Measurements from ENCODE around the gene IL36G.

GRCh38 chr2:111135730-111136343 lies 15.1 kb downstream of the BCL2L11 start:
- PRO-cap, result no peak

DNA sequence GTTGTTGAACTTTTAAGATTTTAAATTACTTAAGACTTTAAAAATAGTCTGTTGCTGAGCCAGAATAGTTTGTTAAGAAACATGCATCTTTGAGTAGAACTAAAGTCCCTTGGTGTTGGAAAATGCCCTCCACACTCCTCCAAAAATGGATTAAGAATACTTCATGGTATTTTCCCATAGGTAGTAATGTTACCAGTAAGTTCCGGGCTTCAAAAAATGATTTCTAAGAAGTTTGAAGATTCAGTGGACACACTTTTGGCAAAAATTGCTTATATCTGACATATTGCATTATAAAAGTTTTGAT lies 24.8 kb downstream of the BCL2L11 start:
- PRO-cap, result no peak

- PRO-cap, result no peak
Observed at GRCh38 chr2:111149767-111150196, 29.1 kb downstream of the BCL2L11 start.

DNA sequence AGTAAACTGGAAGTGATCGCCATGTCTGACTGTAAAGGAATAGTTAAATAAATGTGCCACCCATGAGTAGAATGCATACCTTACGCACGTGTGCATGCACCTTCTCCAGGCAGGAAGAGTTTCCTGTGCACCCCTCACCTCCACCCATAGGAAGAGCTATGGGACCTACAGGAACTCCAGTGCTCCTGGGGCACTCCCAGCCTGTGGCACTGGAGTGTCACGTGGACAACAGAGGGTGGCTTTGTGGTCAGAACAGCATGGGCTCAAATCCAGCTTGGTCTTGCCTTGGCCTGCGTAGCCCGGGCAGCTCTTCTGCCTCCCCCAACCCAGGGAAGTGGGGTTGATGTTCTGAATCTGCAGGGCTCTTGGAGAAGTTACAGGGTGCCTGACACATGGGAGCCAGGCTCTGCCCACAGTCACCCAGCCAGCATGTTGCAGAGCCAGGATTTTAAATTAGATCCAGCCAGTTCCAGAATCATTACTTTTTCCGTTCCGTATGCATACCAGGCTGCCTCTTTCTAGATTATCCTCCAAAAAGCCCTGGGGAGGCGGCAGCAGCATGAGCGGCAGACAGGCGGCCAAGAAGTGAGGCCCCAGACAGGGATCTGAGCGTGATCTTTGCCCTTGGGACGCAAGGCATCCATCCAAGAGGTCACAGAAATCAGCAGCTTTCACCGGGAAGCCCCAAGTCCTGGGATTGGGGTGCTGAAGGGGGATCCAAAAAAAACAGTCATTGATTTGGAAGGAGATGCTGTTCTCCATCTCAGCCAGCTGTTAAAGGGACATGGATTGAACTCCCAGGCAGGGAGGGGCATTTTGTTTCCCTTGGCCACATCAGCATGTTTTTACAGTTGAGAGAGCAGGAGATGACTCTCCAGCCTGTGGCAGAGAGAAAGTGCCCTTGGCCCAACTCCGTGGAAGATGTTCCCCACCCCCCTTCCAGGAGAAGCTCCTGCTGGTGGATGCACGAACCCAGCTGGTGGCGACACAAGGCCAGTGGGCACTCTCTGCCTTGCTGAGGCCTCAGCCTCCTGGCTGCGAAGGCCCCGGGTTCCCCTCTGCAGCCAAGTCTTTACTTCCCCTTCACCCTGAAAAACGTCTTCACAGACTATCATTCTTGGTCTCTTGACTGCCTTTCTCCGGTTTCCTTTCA lies 265.8 kb downstream of the ANAPC1 start:
- PRO-cap, result no peak

DNA sequence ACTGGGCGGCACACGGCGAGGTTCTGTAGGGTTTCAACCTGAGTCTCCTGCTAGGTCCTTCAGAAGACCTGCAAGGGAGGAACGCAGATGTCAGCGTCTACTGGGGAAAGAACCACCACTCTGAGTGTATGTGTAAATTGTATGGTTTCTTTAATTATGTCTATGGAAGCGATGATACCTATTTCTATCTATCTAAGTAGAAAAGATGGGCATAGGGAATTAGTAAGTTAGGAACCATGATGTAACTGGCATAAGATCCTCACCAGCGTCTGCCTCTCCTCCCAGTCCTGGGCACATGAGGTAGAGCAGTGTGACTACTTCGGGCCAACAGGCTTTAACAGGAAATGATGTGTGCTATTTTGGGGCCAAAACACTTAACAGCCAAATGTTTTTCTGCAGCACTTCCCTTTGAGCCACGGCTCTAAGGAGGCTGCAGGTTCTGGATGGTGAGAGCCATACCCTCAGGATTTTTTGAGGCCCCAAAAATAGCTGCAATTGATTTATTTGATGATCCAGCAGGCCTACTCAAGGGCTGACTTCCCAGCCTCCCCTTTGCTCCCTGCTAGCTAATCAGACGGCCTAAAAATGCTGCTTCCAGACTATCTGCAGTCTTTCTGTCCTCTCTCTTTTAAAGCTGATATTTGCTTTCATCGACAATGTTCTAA lies 116.9 kb downstream of the ANAPC1 start:
- PRO-cap, result no peak

DNA sequence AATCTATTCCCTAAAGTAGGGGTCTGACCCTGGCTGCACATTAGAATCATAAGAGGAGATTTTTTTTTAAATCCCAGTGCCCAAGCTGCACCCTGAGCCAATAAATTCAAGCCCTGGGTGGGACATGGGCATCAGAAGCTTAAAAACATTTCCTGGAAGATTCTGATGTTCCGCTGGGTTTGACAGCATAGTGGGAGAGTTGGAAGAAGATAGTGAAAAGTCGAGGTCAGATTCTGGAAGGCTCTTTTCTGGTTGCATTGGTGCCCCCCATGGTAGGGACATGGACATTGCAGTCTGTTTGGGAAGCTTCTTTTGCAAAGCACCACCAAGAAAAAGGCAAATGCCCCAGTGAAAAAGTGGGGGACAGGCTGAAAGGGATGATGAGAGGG lies 20.9 kb downstream of the MERTK start:
- PRO-cap, result no peak

- PRO-cap, result unidirectional peak, minus-strand start at chr2:111974050
Observed at GRCh38 chr2:111973893-111974226, 75.5 kb downstream of the MERTK start.

DNA sequence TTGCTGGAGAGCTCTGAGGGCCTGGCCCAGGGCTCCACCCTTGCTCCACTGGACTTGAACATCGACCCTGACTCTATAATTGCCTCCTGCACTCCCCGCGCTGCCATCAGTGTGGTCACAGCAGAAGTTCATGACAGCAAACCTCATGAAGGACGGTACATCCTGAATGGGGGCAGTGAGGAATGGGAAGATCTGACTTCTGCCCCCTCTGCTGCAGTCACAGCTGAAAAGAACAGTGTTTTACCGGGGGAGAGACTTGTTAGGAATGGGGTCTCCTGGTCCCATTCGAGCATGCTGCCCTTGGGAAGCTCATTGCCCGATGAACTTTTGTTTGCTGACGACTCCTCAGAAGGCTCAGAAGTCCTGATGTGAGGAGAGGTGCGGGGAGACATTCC lies 26.6 kb upstream of the TMEM87B start:
- PRO-cap, result no peak

DNA sequence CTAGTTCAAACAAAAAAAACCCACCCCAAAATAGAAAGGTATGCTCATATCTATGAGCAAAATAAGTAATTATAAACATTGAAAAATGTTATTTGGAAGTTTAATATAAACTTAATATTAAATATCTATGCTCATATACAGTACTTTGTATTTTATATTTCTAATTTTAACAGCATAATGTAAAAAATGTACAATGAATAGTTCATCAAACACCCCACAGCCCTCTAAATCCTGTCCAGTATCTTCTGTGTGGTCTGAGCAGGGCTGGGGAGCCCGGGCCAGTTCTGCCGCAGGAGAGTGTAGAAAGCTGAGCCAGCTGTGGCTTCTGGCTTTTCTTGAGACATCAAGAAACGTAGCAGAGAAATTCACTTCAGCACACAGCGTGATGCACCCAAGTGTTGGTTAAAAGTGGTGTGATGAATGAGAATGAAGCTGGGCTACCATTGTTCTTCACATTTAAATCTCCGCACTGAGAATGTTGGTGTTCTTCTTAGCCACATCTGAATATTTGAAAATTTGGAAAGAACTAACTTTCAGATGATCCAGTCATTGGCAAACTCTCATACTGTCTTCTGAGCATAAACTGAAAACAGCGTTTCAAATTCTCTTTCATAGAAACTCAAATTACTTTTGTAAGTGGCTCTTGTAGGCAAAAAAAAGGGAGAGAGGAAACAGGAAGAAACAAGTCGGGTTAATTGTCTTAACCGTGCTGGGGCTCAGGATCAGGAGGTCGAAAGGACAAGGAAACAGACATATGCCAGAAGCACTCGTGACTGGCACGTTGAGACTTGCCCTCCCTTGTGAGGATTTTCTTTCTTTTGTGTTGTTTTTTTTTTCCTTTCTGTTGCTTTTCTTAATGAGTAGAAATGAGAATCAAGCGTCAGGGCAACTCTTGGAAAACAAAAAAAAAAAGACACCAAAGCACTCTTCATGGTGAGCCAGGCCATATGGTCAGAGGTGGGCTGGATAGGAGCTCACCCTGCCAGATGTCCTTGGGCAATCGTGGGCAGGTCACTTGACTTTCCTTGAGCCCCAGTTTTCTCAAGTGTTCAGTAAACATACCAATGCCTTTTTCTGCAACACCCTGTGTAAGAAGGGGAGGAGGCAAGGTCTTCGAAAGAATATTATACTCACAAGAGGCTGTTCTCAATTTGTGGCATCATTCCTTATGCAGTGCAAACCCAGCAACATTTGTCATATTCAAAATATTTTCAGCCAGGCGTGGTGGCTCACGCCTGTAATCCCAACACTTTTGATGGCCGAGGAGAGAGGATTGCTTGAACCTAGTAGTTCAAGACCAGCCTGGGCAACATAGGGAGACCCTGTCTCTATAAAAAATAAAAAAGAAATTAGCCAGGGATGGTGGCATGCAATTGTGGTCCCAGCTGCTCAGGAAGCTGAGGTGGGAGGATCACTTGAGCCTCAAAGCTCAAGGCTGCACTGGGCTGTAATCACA lies 23.2 kb upstream of the TMEM87B start:
- PRO-cap, result no peak

DNA sequence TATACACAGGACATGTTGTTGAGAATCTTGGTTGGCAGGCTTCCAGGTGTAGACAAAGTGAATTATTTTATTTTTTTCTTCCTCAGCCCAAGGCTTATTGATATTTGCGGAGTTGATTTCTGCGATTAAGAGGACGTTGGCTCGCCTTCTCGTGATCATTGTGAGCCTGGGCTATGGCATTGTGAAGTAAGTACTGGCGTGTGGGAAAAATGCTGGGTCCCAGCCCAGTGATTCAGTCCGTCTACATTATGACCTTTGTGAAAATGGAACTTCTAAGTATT lies 30.8 kb downstream of the TMEM87B start:
- PRO-cap, result no peak

DNA sequence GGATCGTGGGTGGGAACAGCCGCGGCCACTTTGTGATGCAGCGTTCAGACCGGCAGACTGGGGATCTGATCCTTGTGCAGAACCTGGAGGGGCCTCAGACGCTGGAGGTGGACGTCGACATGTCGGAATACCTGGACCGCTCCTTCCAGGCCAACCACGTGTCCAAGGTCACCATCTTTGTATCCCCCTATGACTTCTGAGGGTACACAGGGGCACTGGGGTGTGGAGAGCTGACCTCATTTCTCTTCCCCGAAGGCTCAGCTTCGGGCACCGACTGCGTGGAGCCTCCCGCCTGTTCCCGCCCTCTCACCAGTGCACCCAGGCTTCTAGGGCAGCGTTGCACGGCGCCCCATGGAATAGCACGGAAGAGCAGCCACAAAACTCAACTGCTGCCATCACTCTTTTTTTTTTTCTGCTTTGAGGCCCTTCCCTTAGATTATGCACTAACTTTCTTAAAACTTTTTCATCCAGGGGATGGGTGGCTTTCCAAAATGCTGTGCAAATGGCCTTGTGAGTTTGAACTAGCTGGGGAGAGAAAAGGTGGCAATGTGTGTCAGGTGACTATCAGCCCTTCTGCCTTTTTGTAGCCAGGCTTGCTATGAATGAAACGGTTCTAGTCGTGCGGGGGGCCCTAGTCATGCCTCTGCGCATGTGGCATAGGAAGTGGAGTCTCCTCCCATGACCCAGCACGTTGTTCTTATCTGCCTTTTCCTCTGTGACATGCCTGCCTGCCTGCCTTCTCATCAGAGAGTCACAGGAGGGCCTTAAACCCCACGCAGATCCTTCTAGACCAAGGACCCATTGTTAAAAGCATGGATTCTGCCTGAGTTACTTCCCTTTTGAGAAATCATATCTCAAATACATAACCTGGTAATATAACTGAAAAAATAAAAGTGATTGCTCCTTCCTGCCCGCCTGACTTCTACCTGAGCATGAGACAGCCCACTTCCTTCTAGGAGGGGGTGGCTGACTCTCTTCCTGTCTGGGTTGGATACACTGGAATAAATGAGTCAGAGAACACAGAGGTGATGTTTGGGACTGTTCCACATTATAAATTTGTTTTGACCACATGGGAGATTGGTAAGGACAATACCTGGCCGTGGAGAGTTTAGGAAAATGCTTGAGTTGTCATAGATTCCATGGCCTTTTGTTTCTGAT lies 49.5 kb downstream of the FBLN7 start:
- PRO-cap, result unidirectional peak, minus-strand start at position 924 of the sequence

DNA sequence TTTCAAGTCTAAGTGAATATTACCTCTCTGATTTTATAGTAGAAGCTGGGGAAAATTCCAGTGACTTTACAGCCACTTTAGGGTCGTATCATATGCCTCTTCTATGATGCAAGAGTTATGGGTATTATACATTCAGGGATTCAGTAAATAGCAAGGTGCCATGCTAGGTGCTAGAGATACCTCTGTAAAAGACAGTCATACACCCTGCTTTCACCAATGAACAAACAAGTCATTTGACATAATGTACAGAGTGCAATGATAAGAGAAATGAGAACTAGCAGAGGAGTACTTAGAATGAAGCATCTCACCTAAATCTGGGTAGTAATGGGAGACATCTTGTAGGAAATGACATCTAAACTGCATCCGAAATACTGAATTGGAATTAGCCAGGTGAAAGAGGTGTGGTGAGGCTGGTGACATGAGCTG lies 21.2 kb downstream of the ZC3H6 start:
- PRO-cap, result no peak

- PRO-cap, result no peak
Observed at GRCh38 chr2:112317802-112318089, 42.3 kb downstream of the ZC3H6 start.

DNA sequence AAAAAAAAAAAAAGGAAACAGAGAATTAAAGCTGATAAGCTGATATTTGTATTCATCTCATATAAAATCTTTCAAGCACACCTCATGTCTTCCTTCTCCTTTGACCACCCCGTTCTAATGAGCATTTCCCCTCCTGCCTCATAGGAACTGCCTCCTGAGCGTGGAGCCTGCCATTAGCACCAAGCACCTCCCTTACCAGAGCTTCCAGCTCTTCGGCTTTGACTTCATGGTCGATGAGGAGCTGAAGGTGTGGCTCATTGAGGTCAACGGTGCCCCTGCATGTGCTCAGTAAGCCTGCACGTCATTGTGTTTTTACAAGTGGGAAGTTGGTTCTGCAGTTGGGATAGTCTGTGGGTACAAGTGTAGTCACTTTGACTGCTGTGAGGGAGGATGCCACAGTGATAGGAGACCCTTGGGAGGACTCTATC lies 22.1 kb upstream of the POLR1B start:
- PRO-cap, result no peak

GRCh38 chr2:112541680-112541941 lies 654 bp upstream of the POLR1B start:
- PRO-cap, result bidirectional peak, plus-strand start at chr2:112541907, minus-strand start at chr2:112541887

DNA sequence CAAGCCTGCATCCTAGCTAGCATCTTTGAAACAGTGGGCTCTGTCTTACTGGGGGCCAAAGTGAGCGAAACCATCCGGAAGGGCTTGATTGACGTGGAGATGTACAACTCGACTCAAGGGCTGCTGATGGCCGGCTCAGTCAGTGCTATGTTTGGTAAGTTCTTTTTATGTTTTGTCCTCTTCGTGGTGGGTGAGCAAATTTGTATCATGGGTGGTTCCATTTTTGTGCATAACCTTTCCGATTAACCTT lies 1.2 kb downstream of the SLC20A1 start:
- PRO-cap, result no peak

- PRO-cap, result no peak
Observed at GRCh38 chr2:112664361-112665244, 18.9 kb downstream of the SLC20A1 start.

DNA sequence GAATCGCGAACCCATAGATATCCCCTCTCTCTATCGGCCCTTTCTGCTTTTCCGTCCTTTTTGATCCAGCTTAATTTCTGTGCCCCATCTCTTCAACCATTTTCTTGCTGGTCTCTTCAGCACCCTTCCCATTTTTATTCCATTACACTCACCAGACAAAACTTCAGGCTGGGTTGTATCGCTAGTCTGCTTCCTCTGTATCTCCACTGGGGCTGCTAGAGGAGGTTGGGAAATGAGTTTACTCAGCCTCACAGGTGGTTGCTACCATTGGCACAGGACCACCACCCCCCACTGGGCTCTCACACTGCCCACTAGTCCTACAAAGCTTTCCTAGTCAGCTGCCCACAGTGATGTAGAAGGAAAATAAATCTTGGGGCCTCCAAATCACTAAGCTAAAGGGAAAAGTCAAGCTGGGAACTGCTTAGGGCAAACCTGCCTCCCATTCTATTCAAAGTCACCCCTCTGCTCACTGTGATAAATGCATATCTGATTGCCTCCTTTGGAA lies 12.2 kb upstream of the IL1B start:
- PRO-cap, result no peak

GRCh38 chr2:112901682-112902299 lies 9.2 kb upstream of the IL37 start:
- PRO-cap, result no peak

- PRO-cap, result no peak
Observed at GRCh38 chr2:112977684-112978161, at the start of gene IL36G. Gene IL36G (plus strand): TSS chr2:112978006.

Data from left lobe of liver (tissue), 1 donor.